A375 (cell line): ENCODE data around the genes SHC1, CKS1B and DPM3.

DNA sequence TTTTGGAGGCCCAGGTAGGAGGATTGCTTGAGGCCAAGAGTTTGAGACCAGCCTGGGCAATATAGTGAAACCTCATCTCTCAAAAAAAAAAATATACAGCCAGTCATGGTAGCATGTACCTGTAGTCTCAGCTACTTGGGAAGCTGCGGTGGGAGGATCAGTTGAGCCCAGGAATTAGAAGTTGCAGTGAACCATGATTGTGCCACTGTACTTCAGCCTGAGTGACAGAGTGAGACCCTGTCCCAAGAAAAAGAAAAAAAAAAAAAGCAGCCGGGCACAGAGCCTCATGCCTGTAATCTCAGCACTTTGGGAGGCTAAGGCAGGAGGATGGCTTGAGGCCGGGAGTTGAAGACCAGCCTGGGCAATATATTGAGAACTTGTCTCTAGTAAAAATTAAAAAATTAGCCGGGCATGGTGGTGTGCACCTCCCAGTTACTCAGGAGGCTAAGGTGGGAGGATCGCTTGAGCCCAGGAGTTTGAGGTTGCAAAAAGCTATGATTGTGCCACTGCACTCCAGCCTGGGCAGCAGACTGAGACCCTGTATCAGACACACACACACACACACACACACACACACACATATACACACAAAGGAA, 20.5 kb downstream of the IL6R start:
- RAMPAGE, long total RNA = no peak

GRCh38 chr1:154457586-154457837, 44.5 kb upstream of the TDRD10 start:
- RAMPAGE, long total RNA = no peak

GRCh38 chr1:154460343-154461016, 41.5 kb upstream of the TDRD10 start:
- RAMPAGE, long total RNA = no peak

DNA sequence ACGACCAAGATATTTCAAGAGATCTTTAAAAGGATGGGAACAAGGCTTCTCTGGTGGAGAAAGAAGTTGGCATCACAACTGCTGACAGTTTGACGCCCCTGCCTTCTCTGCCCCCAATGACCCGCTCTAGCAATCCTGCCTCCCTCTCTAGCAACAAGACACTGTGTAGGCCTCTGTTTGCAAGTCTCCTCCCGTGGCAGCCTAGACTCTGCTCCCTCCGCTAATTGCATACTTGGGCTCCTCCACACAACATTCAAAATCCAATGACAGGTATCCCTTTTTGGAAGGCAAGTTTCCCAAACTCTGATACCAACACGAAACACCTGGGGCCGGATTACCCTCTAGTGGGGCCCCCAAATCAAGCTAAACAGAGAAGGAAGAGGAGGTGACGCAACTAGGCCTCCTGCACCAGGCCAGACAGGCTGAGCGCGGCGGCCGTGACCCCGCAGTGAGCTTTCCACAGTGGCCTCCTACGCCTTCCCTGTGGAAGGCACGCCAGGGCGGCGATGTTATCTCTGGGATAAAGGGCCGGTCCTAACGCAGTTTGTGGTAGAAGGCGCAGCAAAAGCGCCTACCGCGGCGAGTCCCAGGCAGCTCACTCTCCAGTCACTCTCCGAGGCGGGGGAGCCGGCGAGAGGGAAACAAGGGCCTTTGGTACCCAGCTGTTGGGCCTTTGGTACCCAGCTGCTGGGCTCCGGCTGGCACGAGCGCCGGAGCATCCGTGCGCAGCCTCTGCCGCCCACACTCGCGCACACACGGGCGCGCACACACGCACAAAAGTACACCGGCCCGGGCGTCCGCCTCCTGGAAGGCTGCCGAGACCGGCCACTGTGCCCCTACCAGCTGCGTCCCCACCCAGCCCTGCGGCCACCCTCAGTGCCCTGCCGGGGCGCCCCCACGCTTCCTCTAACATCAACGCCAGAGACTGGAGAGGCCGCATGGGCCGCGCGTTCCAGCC, 19.2 kb upstream of the ADAR start:
- RAMPAGE, long total RNA = no peak

DNA sequence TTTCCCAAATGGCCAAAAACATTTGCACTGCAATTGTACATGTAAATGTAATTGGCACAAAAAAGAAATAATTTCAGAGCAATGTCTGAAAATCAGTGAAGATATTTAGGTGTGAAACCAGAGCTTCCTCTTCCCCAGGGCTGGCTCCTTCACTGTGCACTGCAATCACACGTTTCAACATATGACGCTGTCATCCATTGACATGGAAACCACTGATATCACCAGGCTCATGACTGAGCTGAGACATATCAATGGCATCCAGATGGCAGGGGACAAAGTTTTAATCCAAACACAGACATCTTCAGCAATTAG, 107.9 kb upstream of the ADAR start:
- RAMPAGE, long total RNA = no peak

DNA sequence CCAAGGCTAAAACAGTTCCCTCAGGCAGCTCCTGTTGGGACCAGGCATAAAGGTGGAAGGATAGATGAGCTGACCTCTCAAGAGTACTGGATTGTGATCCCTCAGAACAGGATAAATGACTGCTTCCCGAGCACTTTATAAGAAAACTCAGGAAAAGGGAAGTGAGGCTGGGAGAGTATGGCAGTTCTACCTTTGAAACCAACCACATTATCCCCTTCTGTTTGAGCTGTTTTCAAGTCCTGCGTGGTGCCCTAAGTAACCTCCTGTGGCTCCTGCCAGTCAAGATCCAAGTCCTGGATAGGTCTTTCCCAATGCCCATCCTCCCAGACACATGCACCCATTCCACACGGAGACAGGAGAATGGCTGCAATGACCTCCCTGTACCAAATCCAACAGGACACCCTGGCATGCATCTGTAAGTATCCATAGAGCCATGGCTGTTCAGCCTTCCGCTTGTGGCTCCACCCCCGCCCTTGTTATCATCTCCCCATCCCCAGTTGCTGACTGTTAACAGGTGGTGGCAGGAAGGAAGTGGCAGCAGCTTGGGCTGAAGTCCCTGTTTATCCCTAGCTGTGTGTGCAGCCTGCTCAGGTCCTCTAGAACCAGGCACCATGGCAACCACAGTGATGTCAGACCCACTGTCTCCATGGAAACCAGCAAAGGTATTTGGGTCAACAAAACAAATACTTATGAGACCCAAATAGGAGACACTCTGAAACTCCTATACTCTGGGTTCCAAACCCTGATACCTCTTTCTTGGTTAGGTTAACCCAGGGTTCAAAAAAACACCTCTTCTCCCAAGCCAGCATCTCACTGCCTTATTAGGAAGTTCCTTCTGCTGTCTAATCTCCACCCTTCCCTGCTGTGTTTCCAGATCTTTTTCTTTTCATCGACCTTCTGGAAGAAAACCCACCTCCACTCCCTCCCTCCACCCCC, 866 bp downstream of the PBXIP1 start:
- RAMPAGE, long total RNA = no peak

GRCh38 chr1:154960579-154961179, 903 bp downstream of the PYGO2 start:
- RAMPAGE, long total RNA = no peak

DNA sequence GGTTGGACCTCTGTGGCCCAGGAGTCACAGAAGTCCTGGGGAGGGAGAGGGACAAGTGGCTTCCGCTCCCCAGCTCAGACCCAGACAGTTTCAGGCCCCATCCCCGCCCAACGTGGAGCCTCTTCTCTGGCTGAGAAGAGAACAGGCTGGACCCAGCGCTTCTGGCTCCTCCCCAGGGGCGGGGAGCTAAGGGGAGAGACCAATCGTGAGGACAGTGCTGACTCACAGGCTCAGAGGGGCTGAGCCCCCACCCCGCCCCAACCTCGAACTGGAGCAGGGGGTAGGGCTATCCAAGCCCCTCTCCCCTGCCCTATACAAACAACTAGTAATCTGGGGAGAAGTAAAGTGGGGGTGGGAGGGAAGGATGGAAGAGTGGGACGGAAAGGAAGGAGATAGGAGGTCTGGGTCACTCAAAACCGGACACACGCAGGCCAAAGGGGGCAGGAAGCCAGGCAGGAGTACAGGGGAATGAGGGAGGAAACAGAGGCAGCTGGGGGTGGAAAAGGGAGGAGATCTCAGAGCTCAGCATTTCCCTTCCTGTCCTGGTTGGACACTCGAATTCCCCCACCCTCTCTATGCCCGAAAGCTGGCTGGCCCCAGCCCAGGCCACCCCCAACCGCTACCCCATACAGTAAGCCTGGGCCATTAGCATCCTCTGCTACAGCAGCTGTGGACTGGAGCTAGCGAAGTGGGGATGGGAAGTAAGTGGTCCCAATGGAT, at the start of gene SHC1:
Gene SHC1, minus strand, starts transcription at position 128 of the 720 bp plus-strand sequence.
- RAMPAGE, long total RNA = no peak

- RAMPAGE, long total RNA = start-site peak on the plus strand at chr1:154974675-154974717, 1,229 and 2,144 reads in 2 replicates
These were observed at the start of gene CKS1B for GRCh38 chr1:154974597-154975382. CKS1B (plus strand) TSS chr1:154974681.

DNA sequence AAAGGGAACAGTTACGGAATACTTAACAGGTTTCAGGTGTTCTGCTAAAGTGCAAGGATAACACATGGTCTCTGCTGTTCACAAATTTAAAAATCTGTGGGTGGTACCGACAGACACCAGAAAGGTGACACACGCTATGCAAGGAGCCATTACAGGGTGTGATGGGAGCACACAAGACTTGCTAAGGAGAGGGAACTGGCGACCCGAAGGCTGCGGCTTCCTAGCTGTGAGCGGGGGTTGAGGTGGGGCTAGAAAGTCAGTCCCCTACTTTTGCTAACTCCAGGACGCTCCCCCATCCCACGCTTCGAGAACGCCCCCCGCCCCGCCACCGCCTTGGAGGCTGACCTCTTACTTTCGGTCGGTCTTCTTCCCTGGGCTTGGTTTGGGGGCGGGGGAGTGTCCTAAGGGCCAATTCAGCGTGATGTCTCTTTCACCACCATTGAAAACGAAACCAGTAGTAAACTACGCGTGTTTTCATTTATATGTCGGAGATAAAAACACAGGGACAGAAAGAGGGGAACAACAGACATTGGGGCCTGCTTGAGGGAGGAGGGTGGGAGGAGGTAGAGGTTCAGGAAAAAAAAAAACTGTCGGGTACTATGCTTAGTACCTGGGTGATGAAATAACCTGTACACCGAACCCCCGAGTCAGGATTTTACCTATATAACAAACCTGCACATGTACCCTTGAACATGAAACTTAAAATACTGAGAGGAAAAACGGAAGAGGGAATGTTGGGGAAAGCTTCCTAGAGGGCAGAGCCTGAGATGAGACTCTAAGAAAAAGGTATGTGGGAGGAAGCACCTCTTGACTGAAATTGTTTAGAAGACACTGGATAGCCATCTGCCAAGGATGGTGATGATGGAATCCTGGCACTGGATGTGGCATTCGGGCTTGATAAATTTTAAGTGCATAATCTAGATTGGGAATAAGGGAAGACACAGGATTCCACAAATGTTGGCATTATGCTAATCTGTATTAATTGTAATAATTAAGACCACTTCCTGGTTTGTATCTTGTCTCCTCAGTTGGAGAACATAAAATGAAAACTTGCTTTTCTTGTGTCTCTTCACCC, 1.2 kb downstream of the CKS1B start:
- RAMPAGE, long total RNA = no peak

DNA sequence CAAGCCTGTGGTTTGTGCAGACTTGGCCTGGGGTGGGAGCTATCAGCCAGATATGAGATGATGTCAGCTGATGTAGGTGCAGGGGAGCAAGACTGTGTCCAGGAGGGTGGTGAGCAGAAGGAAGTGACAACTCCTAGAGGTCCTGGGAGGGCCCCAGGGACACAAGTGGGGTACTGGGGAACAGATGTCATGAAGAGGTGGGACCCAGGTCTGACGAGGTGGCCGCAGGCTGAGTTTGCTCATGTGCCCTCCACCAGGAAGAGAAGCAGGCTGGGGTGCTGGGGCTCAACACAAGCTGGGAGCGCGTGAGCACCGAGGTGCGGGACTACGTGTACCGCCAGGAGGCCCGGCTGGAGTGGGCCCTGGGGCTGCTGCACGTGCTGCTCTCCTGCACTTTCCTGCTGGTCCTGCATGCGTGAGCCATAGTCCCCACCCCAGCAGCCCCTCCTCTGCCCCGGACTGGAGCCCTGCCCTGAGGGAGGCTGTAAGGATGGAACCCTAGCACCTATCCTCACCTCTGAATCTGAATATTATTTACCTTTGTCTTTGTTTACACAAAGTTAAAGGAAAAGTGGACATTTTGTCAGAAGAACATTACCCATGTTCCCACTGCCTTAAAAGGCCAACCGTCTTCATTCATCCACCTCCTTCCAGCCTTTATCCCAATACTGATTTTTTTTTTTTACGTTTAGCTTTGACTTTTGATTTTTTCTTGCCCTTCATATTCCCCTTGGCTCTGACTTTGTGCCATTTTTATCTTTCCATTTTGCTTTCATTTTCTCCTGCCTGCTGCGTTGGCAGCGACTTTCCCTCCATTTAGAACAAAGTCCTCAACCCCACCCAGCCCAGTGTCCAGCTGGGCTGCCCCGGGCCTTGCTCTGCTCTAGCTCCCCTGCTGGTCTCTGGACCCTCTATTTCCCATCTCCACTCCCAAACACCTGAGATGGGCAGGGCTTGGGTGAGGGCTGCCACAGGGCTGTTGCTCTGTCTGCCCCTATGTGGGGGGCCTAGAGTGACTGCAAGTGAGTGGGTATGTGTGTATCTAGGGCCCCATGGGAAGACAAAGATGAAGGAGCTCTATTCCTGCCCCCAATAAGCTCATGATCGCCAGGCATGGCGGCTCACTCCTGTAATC, 7.7 kb upstream of the ADAM15 start:
- RAMPAGE, long total RNA = no peak

- RAMPAGE, long total RNA = no peak
These were observed 1.4 kb upstream of the EFNA3 start for GRCh38 chr1:155077265-155077647.

DNA sequence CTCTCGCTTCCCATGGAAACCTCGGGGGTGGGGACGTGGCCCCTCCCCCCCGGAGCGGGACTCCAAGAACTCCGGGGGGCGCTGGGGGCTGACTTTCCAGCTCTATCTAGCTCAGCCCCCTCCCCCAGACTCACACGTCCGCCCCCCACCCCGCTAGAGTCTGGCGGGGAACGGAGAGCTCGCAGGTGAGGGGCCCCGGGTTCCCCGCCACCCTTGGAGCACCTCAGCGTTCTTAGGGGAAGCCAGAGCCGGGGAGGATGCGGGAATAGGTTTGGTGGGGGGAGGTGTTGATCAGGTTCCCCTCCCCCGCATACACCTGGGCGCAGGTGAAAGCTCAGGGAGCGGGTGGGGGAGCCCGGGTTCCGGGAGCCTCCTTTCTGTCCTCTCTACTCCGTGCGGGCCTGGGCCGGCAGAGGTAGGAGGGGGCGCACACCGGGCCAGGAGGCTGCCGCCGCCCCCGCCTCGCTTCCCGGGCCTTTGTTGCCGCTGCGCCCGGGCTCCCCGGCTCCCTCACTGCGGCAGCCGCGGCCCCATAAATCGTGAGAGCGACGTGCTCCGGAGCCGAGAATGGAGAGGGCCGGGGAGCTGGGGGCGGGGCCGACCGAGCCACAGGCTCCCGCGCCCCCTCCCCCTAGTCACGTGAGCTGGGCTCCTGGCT, 1.9 kb downstream of the EFNA3 start:
- RAMPAGE, long total RNA = no peak

GRCh38 chr1:155129897-155130823, 2.5 kb downstream of the EFNA1 start:
- RAMPAGE, long total RNA = no peak

GRCh38 chr1:155140166-155140924, at the start of gene DPM3:
DPM3 (minus strand) TSS chr1:155140531.
- RAMPAGE, long total RNA = start-site peak on the minus strand at chr1:155140507-155140528, 52 and 18 reads in 2 replicates

GRCh38 chr1:155146313-155146512, 5.9 kb upstream of the DPM3 start:
- RAMPAGE, long total RNA = no peak

GRCh38 chr1:155167327-155168226, 5.5 kb downstream of the KRTCAP2 start:
- RAMPAGE, long total RNA = no peak

DNA sequence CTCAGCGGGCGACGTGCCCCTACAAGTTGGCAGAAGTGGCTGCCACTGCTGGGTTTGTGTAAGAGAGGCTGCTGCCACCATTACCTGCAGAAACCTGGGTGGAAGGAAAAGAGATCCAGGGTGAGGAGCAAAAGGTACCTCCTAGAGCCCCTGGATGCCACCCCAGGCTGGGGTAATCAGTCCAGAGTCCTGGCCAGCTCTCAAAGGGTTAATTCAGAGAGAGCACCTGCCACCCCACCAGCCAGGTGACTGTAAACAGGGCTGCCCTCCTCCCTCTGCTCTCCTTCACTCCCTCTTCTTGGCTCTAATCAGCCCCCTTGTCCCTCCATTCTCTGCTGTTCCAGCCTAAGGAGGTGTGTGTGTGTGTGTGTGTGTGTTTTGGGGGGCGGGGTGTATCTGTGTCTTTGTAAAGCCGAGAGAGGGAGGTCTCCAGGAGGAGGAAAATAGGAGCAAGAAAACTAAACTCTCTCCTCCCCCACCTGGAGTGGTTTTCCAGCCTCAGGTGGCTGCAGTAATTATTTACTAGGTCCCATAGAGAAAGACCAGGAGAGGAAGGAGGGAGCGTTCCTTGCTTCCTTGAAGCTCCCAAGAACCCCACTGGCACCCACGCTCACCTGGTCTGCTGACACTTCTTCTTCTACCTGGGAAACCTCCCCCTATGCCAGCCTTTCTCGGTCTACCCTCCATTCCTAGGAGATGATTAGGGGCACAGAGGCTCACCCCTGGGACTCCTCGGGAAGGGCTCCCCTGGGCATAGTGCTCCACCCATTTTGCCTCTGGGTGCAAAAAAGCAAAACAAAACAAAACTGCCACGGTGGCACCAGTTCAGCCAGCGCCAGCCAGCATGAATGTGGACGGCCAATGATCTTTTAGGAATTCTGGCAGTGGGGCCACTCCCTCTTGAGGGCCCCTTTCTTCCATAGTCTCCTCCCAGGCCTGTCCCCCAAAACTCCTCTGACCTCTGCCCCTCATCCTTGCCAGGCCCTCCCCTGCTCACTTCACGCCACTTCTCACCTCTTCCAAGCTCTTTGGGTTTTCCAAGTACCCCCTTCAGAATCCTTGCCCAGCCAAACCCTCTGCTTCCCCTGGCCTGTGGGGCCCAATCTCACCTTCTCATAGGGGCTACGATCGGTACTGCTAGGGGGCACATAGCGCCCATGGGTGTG, 12.8 kb downstream of the TRIM46 start:
- RAMPAGE, long total RNA = no peak

- RAMPAGE, long total RNA = no peak
These were observed 6.0 kb downstream of the MTX1 start for GRCh38 chr1:155214471-155214887.

- RAMPAGE, long total RNA = no peak
These were observed 11.7 kb downstream of the MTX1 start for GRCh38 chr1:155220220-155220599.